GM19239 (cell line): ENCODE measurements around the genes MRC1 and SLC39A12.

DNA sequence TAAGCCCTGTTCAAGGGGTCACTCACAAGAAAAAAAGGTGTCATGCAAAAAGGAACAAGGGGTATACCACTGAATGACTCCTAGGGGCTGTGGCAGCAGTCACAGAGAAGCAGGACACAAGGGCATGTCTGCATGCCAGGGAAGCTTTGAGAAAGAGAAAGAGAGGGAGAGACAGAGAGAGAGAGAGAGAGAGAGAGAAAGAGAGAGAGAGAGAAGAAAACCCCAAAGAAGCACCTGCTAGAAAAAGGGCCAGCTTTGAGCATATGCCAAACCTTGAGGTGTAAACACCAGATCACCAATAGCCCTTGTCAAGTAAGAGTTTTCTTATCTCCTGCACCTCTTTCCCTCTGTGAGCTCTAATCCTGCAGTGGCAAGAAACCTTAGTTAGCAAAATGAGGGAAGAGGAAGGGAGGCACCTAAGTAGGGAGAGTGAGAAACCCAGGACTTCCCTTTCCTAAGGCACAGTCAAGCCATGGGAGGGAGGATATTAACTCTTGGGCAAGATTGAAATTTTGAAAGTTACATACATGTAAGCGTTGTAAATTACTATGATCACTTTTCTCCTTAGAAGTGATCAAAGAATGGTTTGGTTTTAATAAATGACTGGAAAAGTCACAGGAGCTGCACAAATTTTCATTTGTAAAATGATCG, 11.4 kb upstream of the TRDMT1 start:
- RRBS, result no CpG with 5 or more reads among the region's 2 CpGs

GRCh38 chr10:17234533-17234936, 6.5 kb downstream of the VIM start:
- RRBS, result 97% methylated on average over 4 of the region's 5 CpGs

DNA sequence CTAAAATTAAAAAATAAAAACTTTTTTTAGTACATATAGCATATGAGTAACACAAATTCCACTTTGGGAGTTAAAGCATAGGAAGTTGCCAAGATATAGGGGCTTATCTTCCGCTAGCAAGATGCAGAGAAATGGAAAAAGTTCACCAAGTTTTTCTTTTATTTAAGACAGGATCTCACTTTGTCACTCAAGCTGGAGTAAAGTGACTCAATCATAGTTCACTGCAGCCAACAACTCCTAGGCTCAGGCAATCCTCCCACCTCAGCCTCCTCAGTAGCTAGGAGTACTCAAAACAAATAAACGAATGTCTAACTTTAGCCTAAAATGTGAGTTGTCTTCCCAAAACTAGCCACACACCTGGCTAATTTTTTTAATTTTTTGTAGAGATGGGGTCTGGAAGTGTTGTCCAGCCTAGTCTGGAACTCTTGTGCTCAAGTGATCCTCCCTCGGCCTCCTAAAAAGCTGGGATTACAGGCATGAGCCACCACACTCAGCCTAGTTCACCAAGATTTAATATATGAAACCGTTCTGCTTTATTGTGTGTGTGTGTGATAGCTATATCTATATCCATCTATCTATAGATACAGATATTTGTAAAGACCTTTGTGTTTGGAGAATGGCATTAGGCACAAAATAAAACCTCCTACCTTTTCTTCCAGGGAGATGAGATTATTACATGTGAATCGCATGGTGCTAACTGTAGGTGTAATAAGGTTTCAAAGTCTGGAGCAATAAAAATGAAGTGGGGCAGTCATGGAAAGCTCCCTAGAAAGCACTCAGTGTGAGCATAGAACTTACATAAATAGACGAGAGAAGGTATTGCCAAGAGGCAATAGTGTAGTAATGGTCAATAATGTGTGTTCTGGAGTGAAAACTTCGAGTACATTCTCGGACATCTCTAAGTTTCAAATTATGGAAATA, 10.1 kb downstream of the VIM start:
- RRBS, result no CpG with 5 or more reads among the region's 8 CpGs

- RRBS, result no CpG with 5 or more reads among the region's 1 CpG
These were observed 31.0 kb downstream of the ST8SIA6 start for GRCh38 chr10:17423423-17423720.

GRCh38 chr10:17665656-17666221, 21.8 kb downstream of the STAM start:
- RRBS, result no CpG with 5 or more reads among the region's 4 CpGs

DNA sequence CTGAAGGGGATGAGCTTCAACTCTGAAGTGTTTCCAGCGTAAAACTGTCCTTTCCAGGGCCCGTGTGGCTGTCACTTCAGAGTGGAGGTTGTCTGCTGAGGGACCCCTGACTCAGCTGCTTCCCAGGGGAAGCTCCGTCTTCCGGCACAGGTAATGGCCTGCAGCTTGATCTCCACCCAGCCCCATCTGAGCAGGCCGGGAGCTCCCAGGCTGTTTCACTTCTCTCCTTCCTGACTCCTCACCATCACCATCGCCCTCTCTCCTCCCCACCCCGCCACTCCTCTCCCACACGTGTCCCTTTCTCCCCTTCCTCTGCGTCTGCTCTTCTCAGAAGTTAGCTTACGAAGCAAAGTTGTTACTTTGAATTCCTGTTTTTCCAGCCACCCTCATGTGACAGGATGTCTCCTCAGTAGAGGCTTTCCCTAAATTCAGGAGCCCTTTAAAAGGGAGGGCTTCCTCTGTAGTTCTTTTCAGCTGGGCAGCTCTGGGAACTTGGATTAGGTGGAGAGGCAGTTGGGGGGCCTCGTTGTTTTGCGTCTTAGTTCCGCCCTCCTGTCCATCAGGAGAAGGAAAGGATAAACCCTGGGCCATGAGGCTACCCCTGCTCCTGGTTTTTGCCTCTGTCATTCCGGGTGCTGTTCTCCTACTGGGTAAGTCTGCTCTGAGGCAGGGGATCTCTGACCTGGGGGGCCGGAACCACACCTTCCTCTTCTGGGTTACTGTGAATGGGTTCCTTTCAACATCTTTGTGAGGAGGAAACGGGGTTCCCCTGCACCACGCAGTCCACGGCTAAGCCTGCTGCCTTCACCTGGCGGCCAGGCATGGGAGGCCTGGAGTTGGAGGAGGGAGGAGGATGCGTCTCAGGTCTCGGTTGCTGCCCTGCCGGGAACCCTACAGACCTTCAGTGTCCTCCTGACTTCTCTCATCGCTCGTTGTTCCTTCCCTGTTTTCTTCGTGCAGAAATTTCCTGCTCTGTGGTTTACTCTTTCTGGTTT, at the start of gene MRC1:
MRC1 (plus strand) TSS at position 472 of the 995 bp plus-strand sequence.
- RRBS, result no CpG with 5 or more reads among the region's 25 CpGs

DNA sequence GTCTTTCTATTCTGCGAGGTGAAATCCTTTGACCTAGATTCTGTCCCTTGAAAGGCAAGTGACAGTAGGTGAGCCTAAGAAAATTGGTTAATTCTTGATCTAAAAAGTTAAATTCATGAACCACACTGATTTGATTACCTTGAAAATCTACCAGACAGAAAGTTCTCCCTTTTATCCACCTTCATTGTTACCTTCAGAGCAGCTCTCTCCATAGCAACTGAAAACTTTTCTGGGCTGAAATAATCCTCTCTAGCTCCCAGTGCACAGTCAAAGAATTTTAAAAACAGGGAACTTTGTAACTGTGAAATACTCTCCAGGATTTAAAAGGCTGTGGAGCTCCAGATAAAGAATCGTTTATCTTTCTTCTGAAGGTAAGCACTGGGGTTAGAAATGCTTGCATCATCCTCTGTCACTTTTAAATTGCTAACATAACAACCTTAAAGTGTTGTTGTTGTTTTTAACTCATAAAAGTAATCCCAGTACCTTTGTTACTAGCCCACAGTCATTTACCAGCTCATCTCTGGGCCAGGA, at the start of gene SLC39A12:
SLC39A12 (plus strand) TSS at position 264 of the 531 bp plus-strand sequence.
- RRBS, result no CpG with 5 or more reads among the region's 2 CpGs

GRCh38 chr10:18144767-18145448, 4.7 kb downstream of the CACNB2 start:
- RRBS, result no CpG with 5 or more reads among the region's 6 CpGs

- RRBS, result no CpG with 5 or more reads among the region's 13 CpGs
These were observed 98.5 kb downstream of the NSUN6 start for GRCh38 chr10:18552595-18553586.

DNA sequence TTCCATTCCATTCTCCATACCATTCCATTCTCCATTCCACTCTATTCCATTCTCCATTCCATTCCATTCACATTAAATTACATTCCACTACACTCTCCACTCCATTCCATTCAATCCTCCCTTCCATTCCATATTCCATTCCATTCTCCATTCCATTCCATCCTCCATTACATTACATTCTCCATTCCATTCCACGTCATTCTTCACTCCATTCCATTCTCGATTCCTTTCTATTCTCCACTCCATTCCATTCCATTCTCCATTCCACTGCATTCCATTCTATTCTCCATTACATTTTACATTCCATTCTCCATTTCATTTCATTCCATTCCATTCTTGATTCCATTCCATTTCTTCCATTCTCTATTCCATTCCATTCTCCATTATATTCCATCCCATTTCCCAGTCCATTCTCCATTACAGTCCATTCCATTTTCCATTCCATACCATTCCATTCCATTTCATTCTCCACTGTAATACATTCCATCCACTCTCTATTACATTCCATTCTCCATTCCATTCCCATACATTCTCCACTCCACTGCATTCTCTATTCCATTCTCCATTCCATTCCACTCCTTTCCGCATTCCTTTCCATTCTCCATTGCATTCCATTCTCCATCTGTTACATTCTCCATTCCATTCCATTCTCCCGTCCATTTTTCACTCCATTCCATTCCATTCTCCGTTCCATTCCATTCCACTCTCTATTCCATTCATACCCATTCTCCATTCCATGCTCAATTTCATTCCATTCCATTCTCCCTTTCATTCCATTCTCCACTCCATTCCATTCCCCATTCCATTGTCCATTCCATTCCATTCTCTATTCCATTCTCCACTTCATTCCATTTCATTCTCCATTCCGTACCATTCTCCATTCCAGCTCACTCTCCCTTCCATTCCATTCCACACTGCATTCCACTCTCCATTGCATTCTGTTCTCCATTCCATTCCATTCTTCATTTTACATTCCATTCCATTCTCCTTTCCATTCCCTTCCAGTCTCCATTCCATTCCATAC, 87.3 kb downstream of the NSUN6 start:
- RRBS, result no CpG with 5 or more reads among the region's 6 CpGs

DNA sequence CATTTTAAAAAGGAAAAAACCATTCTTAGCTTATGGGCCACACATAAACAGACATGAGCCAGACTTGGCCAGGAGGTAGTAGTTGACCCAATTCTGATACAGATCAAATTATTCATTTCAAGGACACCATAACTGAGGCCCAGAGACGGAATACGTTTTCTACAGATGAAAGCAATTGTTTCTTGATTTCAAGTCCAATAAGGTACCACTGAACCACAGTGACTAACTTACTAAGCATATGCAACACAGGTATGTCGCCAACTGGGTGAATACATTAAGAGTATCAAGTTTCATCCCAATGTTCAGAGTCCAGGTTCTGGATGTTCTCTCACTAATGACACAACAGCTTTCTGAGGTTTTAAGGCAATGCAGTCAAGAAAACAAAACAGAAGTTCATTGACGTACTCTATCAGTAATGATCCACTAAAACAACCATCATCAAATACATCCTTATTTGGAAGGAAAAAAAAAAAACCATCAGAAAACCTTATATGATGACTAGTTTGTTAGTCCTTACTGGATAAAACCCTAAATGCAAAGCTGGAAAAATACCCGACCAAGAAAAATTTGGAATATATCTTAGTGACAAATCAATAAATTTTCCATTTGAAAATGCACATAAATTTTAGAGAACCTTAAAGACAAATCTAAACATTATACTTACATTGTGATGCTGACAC, 35.7 kb downstream of the NSUN6 start:
- RRBS, result no CpG with 5 or more reads among the region's 5 CpGs

- RRBS, result no CpG with 5 or more reads among the region's 8 CpGs
These were observed 701 bp downstream of the NSUN6 start for GRCh38 chr10:18650531-18651240.

- RRBS, result 77% methylated on average over 1 of the region's 18 CpGs
These were observed 50.8 kb downstream of the ARL5B start for GRCh38 chr10:18710024-18710417.

DNA sequence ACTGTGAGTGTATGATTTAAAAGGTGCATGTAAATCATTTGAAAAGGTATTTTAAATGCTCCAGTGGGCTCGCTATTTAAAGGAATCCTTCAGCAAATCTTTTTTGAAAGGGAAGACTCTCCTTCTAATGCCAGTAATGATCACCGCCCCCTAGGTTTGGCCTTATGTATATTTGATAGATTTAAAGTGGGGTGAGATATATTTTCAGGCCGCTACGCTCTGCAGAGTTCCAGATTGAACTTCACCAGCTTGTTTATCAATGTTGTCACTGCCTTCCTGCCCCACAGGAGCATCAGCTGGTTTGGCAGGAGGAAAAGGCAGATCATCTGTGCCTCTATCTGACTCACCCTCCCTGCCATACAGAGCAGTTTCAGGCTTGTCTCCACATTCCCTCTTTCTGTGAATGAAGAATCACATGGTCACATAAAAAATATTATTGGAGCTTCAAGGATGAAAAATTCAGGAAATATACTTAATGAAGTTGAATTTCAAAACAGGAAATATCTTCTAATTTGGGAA, 115.3 kb downstream of the PLXDC2 start:
- RRBS, result no CpG with 5 or more reads among the region's 4 CpGs

GRCh38 chr10:20001595-20002142, 185.4 kb downstream of the PLXDC2 start:
- RRBS, result no CpG with 5 or more reads among the region's 13 CpGs

DNA sequence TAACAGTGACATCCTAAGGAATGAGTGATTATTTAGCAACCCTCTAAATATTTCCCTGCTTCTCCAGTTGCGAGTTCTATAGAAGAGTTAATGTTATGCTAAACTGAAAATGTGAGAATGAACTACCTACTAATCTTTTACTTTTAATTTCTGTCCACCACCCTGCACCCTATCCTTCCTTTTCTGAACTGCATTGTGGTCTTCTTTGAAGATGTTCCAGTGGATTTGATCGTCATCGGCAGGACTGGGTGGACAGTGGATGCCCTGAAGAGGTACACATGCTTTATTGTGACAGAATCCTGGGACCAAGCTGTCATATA, 395.2 kb downstream of the PLXDC2 start:
- RRBS, result no CpG with 5 or more reads among the region's 3 CpGs

- RRBS, result no CpG with 5 or more reads among the region's 2 CpGs
These were observed 29.2 kb downstream of the NEBL start for GRCh38 chr10:20867992-20868256.

- RRBS, result no CpG with 5 or more reads among the region's 7 CpGs
These were observed 98.8 kb upstream of the NEBL start for GRCh38 chr10:20995820-20996308.

- RRBS, result no CpG with 5 or more reads among the region's 6 CpGs
These were observed 189.1 kb downstream of the SKIDA1 start for GRCh38 chr10:21336408-21336848.

DNA sequence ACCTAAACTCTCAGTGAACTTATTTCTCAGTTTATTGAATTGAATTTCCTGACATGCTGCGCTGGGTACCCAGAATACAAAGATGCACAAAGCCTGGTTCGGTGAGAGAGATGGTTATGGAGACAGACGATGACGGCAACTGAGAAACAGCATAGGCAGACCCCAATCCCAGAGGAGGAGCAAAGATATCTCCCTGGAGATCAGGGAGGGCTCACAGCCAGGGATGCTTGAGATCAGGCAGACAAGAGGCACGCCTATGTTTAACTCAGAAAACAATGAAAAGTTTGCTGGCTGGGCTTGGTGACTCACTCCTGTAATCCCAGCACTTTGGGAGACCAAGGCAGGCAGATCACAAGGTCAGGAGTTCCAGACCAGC, 175.0 kb downstream of the SKIDA1 start:
- RRBS, result no CpG with 5 or more reads among the region's 5 CpGs